Thyroid gland (tissue), 7 donors: Measurements from ENCODE around the genes UMPS, SLC12A8 and ZNF148.

GRCh38 chr3:124609244-124609905 lies 120.9 kb upstream of the UMPS start:
- PRO-cap, 2 experiments: no peak in any of the 2 experiments
- RAMPAGE, long total RNA, 5 experiments: no peak in any of the 5 experiments

DNA sequence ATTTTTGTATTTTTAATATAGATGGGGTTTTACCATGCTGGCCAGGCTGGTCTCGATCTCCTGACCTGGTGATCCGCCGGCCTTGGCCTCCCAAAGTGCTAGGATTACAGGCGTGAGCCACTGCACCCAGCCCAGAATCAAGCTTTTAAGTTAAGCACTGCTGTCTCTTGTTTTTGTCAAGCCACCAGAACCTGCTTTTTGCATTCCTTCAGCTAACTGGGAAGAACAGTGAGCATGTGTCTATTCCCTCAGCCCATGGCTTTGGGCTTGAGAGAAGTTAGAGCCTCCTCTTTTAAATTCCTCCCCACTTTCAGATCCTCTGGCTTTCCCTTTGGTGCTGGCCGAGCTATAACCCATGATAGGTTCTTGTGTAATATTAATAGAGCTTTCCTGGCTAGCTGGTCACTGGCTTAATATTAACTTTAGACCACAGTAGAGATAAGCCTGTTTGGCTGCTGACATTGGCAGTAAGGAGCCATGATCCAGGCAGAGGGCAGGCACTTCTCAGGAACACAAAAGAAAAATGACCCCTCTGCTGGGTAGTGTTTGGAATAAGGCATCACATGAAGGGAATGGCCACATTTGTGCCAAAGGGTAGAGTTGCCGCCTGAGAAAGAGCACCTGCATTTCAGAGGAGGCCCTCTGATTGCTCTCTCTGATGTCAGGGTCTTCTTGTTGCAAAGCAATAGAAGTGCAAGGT lies 65.5 kb upstream of the UMPS start:
- PRO-cap, 2 experiments: no peak in any of the 2 experiments
- RAMPAGE, long total RNA, 5 experiments: no peak in any of the 5 experiments

- PRO-cap, 2 experiments: no peak in any of the 2 experiments
- RAMPAGE, long total RNA, 5 experiments: no peak in any of the 5 experiments
These were observed 55.9 kb upstream of the UMPS start for GRCh38 chr3:124674246-124674807.

- PRO-cap, 2 experiments: no peak in any of the 2 experiments
- RAMPAGE, long total RNA, 5 experiments: no peak in any of the 5 experiments
These were observed 39.8 kb upstream of the UMPS start for GRCh38 chr3:124690516-124690792.

- PRO-cap, 2 experiments: peak in 2 of 2 experiments; most common plus-strand start chr3:124730453 (in 2); most common minus-strand start chr3:124730326 (in 2)
- RAMPAGE, long total RNA, 5 experiments: start-site peak on the plus strand in 4 of 5 experiments, at chr3:124730431-124730458 at its widest, 77 to 224 reads per replicate
These were observed at the start of gene UMPS for GRCh38 chr3:124730049-124730632. Gene UMPS, plus strand, starts transcription at chr3:124730452.

DNA sequence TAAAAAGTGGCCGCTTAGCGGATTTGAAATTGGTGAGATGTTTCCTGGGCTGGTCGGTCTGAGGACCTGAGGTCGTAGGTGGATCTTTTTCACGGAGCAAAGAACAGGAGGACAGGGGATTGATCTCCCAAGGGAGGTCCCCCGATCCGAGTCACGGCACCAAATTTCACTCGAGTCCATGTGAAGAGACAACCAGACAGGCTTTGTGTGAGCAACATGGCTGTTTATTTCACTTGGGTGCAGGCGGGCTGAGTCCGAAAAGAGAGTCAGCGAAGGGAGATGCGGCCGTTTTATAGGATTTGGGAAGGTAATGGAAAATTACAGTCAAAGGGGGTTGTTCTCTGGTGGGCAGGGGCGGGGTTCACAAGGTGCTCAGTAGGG lies 27.3 kb downstream of the UMPS start:
- PRO-cap, 2 experiments: no peak in any of the 2 experiments
- RAMPAGE, long total RNA, 5 experiments: no peak in any of the 5 experiments

GRCh38 chr3:124770535-124771156 lies 40.4 kb downstream of the UMPS start:
- PRO-cap, 2 experiments: no peak in any of the 2 experiments
- RAMPAGE, long total RNA, 5 experiments: no peak in any of the 5 experiments

GRCh38 chr3:124779682-124780185 lies 49.5 kb downstream of the UMPS start:
- PRO-cap, 2 experiments: no peak in any of the 2 experiments
- RAMPAGE, long total RNA, 5 experiments: no peak in any of the 5 experiments

DNA sequence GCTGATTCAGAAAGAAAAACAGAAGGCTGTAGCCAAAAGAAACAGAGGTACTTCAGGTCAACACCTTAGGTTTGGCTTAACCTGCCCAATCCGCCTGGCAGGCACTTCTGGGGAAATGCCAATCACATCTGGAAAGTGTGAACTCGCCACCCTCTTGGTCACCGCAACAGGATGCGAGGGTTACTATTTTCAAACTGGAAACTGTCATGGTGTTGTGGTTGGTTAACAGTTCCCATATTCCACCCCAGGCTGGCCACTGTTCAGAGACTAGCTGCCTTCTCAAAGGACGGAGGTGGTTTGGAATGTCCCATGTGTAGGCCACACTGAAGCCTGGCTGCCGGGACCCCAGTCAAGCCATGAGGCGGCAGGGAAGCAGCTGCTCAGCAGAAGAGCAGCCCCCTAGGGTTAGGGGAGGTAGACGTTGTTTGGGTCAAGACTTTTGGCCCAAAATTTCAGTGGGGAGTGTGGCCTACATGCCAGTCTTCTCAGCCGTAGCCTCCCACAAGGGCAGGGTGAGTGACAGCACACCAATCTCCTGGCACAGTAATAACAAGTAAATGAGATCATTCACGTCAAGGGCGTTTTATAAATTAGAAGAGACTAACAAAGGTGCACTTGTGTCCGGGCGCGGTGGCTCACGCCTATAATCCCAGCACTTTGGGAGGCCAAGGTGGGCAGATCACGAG lies 54.6 kb downstream of the UMPS start:
- PRO-cap, 2 experiments: no peak in any of the 2 experiments
- RAMPAGE, long total RNA, 5 experiments: no peak in any of the 5 experiments

DNA sequence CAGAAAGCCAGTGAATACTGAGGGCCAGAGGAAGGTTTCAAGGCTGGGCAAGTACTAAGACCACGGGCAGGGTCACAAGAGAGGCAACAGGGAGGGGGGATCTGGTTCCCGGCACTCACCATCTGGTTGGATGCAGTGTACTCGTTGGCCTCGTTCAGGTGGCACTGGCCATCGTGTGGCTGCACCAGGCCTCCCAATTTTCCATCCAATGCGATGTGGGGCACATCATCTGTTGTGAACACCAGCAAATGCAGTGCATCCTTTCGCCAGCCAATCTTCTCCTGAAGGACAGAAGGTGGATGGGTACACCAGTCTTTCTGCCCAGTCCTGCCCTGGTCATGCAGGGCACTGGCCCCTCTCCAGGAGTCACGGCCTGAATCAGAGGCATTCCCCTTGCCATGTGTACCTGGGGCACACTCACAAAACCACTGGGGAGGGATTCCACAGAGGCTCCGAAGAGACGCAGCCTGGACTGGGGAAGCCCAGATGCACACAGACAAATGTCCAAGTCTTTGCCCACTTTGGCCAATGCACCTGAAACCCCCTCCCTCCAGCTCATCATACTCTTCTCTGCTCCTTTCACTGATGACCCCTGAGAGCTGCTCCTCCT lies 65.9 kb downstream of the ITGB5 start:
- PRO-cap, 2 experiments: no peak in any of the 2 experiments
- RAMPAGE, long total RNA, 5 experiments: no peak in any of the 5 experiments

DNA sequence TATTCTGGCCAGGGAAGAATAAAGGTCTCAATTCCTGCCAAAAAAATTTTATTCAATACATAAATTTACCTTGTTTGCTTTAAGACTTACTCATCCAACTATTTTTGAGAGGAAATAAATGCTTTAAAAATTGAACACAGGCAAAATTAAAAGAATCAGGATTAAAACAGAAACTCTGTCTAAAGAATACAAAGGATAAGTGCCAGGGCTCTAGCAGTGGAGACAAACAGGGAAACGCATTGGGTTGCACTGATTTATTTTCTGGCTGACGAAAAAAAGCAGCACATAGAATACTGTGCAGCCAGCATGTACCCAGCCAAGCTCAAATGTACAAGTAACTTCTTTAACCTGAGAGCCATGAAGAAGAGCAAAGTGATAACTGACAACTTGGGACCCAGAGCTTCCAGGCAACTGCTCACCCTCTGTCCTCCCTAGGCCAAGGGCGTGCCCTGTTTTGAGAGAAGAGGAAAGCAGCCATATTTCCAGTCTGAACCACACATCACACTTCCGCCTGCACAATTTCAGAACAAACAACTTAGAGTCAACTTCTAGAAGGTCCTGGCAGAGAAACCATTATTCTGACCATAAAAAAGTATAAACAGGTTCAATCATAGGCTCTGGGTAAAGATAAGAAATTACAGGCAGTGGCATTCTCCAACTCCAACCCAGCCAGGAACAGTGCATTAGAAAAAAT lies 50.2 kb downstream of the ITGB5 start:
- PRO-cap, 2 experiments: no peak in any of the 2 experiments
- RAMPAGE, long total RNA, 5 experiments: no peak in any of the 5 experiments

DNA sequence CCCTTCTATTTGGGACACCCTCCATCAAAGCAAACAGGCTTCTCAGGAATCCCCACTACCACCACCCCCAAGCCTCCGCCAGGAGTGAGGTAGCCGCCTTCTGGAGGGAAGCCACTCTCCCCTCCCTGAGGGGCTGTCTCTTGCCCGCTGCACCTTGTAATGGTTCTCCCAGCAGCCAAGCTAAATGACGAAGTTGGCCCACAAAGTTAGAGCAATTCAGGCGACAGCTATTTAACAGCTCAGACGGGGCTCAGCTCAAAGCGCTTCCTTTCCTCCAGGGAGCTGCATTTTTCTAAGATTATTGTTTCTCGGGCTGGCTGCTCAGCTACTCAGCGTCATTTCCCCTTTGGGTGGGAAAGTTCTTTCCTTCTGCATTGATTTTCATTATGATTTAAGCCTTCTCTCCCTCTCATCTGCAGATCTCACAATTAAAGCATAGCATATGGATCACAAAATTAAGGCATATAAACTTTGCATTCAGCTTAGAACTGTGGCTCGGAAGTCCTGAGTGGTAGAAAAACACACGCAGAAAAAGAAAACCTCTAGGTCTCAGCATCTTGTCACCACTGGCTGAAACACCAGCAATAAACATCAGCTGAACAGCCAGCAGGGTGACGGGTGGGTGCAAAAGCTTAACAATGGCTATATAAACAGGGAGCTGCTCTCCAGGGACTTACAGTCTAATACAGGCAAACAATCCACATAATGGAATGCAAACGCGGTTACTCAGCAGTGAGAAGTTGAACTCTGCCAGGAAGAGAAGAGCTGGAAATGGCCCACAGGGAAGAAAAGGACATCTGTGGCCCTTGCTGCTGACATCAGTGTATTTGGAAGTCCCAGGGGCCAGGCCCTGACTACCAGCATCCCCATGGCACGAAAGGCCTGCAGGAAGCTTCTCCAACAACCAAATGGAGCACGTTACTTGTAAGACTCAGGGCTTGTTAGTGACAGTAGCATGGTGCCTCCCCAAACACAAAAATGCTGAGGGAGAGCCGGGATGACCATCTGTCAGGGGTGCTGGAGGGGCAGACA lies 3.3 kb downstream of the HEG1 start:
- PRO-cap, 2 experiments: peak in 2 of 2 experiments; most common plus-strand start position 732 of the sequence (in 2)
- RAMPAGE, long total RNA, 5 experiments: no peak in any of the 5 experiments

GRCh38 chr3:125212274-125212892 lies at the start of gene SLC12A8:
Gene SLC12A8, minus strand, starts transcription at chr3:125212748.
- PRO-cap, 2 experiments: peak in 1 of 2 experiments; most common plus-strand start chr3:125212843 (in 1); most common minus-strand start chr3:125212759 (in 1)
- RAMPAGE, long total RNA, 5 experiments: start-site peak on the minus strand in 3 of 5 experiments, at chr3:125212706-125212761 at its widest, 76 to 189 reads per replicate

DNA sequence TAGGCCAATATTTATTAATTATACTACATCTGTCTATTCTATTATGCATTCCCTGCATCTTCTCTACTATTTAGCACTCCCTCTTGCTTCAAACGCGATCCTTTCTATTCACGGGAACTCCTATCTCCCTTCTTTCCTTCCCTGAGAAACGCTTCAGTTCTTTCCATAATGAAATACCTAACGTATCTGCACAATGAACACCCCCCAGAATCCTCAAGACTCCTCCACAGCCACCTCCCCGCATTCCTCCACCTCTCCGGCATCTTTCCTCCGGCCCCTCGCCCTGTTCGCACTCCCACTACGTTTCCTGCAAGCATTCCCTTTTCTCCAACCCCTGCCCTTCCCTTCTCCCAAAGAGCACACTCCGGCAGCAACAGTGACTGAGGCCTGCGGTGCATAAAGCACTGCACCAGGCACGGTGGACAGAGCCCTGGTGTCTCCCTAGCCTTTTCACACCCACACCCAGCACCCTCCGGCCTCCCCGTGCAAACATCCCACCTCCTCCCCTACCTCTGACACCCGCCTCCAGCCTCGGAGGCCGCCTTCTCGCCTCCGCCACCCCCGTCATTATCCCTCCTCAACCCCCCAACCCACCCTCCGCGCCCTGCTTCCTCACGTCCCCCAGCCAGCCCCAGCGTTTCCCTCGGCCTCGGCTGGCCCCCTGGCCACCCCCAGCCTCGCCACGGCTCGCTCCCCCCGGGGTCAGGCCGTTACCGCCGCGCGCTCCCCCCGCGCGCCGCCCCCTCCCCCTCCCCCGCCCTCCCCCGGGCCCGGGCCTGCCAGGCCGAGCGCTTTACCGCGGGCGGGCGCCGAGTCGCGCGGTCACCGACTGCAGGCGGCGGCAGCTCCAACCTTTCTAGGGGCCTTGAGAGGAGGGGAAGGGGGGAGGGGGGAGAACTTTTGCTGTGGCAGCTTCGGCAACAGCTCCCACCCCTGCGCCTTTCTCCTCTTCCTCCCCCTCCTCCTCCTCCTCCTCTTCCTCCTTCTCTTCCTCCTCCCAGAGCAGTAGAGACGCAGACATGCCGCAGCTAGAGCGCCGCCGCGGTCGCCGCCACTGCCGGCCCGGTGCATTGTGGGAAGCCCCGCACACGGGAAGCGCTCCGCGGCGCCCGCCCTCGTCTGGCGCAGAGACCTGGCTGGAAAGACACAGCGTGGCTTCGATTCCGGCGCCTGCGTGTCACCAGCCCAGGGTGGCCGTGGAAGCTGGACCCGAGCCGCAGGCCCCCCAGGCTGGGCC lies at the start of gene ZNF148:
Gene ZNF148, minus strand, starts transcription at position 1,021 of the 1,237 bp plus-strand sequence.
- PRO-cap, 2 experiments: peak in 2 of 2 experiments; most common plus-strand start position 1,127 of the sequence (in 2); most common minus-strand start position 985 of the sequence (in 1)
- RAMPAGE, long total RNA, 5 experiments: start-site peak on the plus strand in 1 of 5 experiments, centred at position 1,104 of the sequence, 9 reads per replicate; start-site peak on the minus strand in 4 of 5 experiments, centred at positions 830 to 1,006 of the sequence, 25 to 528 reads per replicate

GRCh38 chr3:125375956-125377096 lies 1.2 kb upstream of the ZNF148 start:
- PRO-cap, 2 experiments: no peak in any of the 2 experiments
- RAMPAGE, long total RNA, 5 experiments: no peak in any of the 5 experiments

GRCh38 chr3:125381863-125382081 lies 6.6 kb upstream of the ZNF148 start:
- PRO-cap, 2 experiments: no peak in any of the 2 experiments
- RAMPAGE, long total RNA, 5 experiments: no peak in any of the 5 experiments

- PRO-cap, 2 experiments: peak in 1 of 2 experiments; most common plus-strand start chr3:125394773 (in 1); most common minus-strand start chr3:125394925 (in 1)
- RAMPAGE, long total RNA, 5 experiments: no peak in any of the 5 experiments
These were observed 19.4 kb upstream of the ZNF148 start for GRCh38 chr3:125394373-125395103.

DNA sequence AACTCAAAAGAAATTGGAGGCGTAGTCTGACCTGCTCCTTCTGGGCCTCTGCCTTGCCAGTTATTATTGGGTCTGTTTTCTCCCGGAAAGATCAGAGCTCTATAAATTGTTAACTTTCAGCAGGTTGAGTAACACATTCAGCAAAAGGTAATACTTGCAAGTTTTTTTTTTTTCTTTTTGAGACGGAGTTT lies 379 bp upstream of the SNX4 start:
- PRO-cap, 2 experiments: no peak in any of the 2 experiments
- RAMPAGE, long total RNA, 5 experiments: no peak in any of the 5 experiments

- PRO-cap, 2 experiments: no peak in any of the 2 experiments
- RAMPAGE, long total RNA, 5 experiments: no peak in any of the 5 experiments
These were observed 18.4 kb upstream of the SNX4 start for GRCh38 chr3:125538347-125538845.

DNA sequence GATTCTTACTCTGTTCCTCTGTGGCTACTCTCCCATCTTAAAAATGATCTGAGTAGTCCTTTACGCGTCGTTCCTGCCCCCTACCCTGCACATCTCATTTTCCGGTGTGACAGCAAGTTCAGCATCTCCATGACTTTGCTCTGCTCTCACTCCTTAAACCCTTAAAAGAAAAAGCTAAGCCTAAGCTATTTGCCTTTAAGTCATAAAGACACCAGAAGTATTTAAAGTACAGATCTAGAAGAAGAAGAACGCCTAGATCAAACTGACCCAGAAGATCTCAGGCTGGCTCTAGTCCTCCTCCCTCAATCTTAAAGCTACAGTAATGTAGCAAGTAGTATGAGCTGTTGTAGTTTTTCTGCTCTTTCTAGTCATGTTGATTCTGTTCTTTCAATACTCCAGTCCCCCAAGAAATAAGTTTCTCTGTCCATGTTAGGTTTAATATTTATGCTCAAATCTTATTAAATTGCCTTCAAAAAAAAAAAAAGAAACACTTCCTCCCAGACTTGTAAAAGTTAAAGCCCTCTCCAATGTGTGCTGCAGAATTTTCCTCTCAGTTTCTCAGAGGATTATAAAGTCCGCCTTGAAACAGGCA lies 135.1 kb upstream of the ROPN1B start:
- PRO-cap, 2 experiments: no peak in any of the 2 experiments
- RAMPAGE, long total RNA, 5 experiments: no peak in any of the 5 experiments